Measurements from ENCODE around the genes MRPL11, CCDC87 and SYT12.

DNA sequence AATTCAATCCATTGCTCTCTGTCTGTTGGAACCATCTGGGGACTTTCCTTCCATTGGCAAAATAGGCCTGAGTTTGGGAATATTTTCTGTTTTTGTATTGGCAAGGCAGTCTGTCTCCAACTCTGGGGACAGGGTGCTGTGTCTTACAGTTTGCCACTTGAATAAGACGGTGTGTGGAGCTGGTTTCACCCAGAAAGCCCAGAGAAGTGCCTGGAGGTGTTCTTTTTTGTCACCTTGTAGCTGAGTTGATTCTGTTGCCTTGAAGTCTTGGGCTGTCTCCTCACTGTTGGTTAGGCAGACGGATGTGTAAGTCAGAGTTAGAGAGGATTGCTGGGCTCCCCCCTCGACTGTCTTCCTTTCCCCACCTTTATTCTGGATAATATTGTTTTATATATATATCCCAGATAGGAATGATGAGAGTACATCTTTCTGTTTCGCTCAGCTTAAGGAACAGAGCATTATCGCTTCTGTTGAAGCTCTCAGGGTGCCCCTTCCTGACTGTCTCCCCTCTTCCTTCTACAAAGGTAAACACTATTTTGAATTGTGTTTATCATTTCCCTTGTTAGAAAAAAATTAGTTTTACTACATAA is 1.5 kb downstream of the PACS1 start:
CAGE:
- cytosol, long polyA minus RNA, result no peak
- cytosol, long polyA plus RNA, result no peak
- long polyA plus RNA, result no peak
- nucleus, long polyA minus RNA, result no peak
- nucleus, long polyA plus RNA, result no peak

DNA sequence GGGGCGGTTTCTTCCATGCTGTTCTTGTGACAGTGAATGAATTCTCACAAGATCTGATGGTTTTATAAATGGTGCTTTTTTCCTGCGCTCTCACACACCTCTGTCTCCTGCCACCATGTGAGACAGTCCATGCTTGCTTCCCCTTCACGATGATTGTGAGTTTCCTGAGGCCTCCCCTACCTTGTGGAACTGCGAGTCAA is 62.0 kb downstream of the PACS1 start:
CAGE:
- cytosol, long polyA minus RNA, result no peak
- cytosol, long polyA plus RNA, result no peak
- long polyA plus RNA, result no peak
- nucleus, long polyA minus RNA, result no peak
- nucleus, long polyA plus RNA, result no peak

GRCh38 chr11:66346587-66347033 is 819 bp downstream of the B4GAT1 start:
CAGE:
- cytosol, long polyA minus RNA, result no peak
- cytosol, long polyA plus RNA, result no peak
- long polyA plus RNA, result no peak
- nucleus, long polyA minus RNA, result no peak
- nucleus, long polyA plus RNA, result no peak

GRCh38 chr11:66368736-66369961 is 2.4 kb downstream of the SLC29A2 start:
CAGE:
- cytosol, long polyA minus RNA, result no peak
- cytosol, long polyA plus RNA, result no peak
- long polyA plus RNA, result no peak
- nucleus, long polyA minus RNA, result no peak
- nucleus, long polyA plus RNA, result no peak

GRCh38 chr11:66408781-66409460 is 11.9 kb upstream of the NPAS4 start:
CAGE:
- cytosol, long polyA minus RNA, result no peak
- cytosol, long polyA plus RNA, result no peak
- long polyA plus RNA, result no peak
- nucleus, long polyA minus RNA, result no peak
- nucleus, long polyA plus RNA, result no peak

GRCh38 chr11:66437810-66438919 is at the start of gene MRPL11:
Gene MRPL11, minus strand, starts transcription at chr11:66438848.
CAGE:
- cytosol, long polyA minus RNA, result start-site peak on the minus strand at chr11:66438824-66438851, 20 reads
- cytosol, long polyA plus RNA, result start-site peak on the minus strand at chr11:66438822-66438851, 343 and 36 reads in 2 replicates
- long polyA plus RNA, result start-site peak on the minus strand at chr11:66438779-66438825, 71 and 62 reads in 2 replicates
- nucleus, long polyA minus RNA, result no peak
- nucleus, long polyA plus RNA, result start-site peak on the minus strand at chr11:66438813-66438850, 54 and 73 reads in 2 replicates

CAGE:
- cytosol, long polyA minus RNA, result no peak
- cytosol, long polyA plus RNA, result no peak
- long polyA plus RNA, result no peak
- nucleus, long polyA minus RNA, result no peak
- nucleus, long polyA plus RNA, result no peak
These were observed 12.5 kb upstream of the PELI3 start for GRCh38 chr11:66454065-66454786.

GRCh38 chr11:66465378-66465903 is 1.3 kb upstream of the PELI3 start:
CAGE:
- cytosol, long polyA minus RNA, result no peak
- cytosol, long polyA plus RNA, result no peak
- long polyA plus RNA, result no peak
- nucleus, long polyA minus RNA, result no peak
- nucleus, long polyA plus RNA, result no peak

GRCh38 chr11:66539209-66539686 is 6.6 kb downstream of the ZDHHC24 start:
CAGE:
- cytosol, long polyA minus RNA, result no peak
- cytosol, long polyA plus RNA, result no peak
- long polyA plus RNA, result no peak
- nucleus, long polyA minus RNA, result no peak
- nucleus, long polyA plus RNA, result no peak

CAGE:
- cytosol, long polyA minus RNA, result start-site peak on the plus strand at chr11:66593150-66593185, 21 reads
- cytosol, long polyA plus RNA, result start-site peak on the plus strand at chr11:66593177-66593205, 173 and 66 reads in 2 replicates
- long polyA plus RNA, result start-site peak on the plus strand at chr11:66593151-66593209, 469 and 351 reads in 2 replicates
- nucleus, long polyA minus RNA, result start-site peak on the plus strand at chr11:66593158-66593205, 86 reads
- nucleus, long polyA plus RNA, result start-site peak on the plus strand at chr11:66593176-66593205, 486 and 514 reads in 2 replicates
These were observed at the start of gene CCDC87 for GRCh38 chr11:66592295-66593431. Gene CCDC87, minus strand, starts transcription at chr11:66593063.

GRCh38 chr11:66607735-66608181 is 8.7 kb upstream of the RBM14 start:
CAGE:
- cytosol, long polyA minus RNA, result no peak
- cytosol, long polyA plus RNA, result no peak
- long polyA plus RNA, result no peak
- nucleus, long polyA minus RNA, result no peak
- nucleus, long polyA plus RNA, result no peak

DNA sequence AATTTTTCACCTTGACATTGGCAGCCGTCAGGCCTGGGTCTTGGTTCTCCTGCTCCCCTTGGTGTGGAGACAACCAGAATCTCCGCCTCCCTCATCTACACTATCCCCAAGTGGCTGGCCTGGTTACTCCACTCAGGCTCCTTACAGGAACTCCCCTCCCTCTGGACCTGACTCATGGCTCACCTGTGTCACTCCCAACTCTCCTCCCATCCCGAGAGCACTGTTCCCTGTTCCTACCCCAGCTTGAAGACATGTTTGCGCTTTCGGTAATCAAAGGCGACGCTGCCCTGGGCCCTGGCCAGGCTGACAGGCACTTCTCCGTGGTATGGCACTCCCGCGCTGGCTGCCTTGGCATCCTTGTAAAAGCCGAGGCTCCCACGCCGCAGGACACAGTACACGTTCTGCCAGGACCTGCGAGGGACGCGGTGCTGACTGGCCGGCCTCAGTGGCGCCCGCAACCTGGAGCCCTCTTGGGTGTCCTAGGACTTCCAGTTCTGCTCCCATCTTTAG is 9.1 kb upstream of the RBM4B start:
CAGE:
- cytosol, long polyA minus RNA, result no peak
- cytosol, long polyA plus RNA, result no peak
- long polyA plus RNA, result no peak
- nucleus, long polyA minus RNA, result no peak
- nucleus, long polyA plus RNA, result no peak

CAGE:
- cytosol, long polyA minus RNA, result no peak
- cytosol, long polyA plus RNA, result no peak
- long polyA plus RNA, result no peak
- nucleus, long polyA minus RNA, result no peak
- nucleus, long polyA plus RNA, result no peak
These were observed 4.8 kb downstream of the PC start for GRCh38 chr11:66953214-66953866.

CAGE:
- cytosol, long polyA minus RNA, result no peak
- cytosol, long polyA plus RNA, result no peak
- long polyA plus RNA, result no peak
- nucleus, long polyA minus RNA, result no peak
- nucleus, long polyA plus RNA, result no peak
These were observed at the start of gene SYT12 for GRCh38 chr11:67022918-67023886. Gene SYT12, plus strand, starts transcription at chr11:67023134.

DNA sequence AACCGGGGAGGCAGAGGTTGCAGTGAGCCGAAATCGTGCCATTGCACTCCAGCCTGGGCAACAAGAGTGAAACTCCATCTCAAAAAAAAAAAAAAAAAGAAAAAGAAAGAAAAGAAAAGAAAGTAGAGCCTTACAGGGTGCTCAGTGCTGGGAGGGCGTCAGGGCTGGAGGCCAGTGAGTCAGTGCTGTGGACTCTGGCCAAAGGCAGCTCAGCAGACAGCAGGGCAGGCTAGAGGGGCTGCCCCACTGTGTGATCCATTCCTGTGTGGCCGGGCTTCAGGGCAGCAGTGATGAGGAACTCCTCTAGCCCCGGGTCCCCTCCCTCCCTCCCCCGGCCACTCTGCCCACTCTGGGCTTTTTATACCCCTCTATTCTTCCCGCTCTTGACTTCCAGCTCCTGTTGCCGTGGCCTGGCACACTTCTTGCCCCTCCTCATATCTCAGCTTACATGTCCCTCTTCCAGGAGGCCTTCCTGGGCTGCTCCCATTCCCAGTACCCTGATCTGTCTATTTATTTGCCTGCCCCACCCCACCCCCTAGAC is 10.0 kb downstream of the SYT12 start:
CAGE:
- cytosol, long polyA minus RNA, result no peak
- cytosol, long polyA plus RNA, result no peak
- long polyA plus RNA, result no peak
- nucleus, long polyA minus RNA, result no peak
- nucleus, long polyA plus RNA, result no peak

CAGE:
- cytosol, long polyA minus RNA, result no peak
- cytosol, long polyA plus RNA, result no peak
- long polyA plus RNA, result no peak
- nucleus, long polyA minus RNA, result no peak
- nucleus, long polyA plus RNA, result no peak
These were observed 20.8 kb downstream of the KDM2A start for GRCh38 chr11:67139896-67140251.

CAGE:
- cytosol, long polyA minus RNA, result no peak
- cytosol, long polyA plus RNA, result no peak
- long polyA plus RNA, result no peak
- nucleus, long polyA minus RNA, result no peak
- nucleus, long polyA plus RNA, result no peak
These were observed 17.6 kb upstream of the GRK2 start for GRCh38 chr11:67248509-67249264.

DNA sequence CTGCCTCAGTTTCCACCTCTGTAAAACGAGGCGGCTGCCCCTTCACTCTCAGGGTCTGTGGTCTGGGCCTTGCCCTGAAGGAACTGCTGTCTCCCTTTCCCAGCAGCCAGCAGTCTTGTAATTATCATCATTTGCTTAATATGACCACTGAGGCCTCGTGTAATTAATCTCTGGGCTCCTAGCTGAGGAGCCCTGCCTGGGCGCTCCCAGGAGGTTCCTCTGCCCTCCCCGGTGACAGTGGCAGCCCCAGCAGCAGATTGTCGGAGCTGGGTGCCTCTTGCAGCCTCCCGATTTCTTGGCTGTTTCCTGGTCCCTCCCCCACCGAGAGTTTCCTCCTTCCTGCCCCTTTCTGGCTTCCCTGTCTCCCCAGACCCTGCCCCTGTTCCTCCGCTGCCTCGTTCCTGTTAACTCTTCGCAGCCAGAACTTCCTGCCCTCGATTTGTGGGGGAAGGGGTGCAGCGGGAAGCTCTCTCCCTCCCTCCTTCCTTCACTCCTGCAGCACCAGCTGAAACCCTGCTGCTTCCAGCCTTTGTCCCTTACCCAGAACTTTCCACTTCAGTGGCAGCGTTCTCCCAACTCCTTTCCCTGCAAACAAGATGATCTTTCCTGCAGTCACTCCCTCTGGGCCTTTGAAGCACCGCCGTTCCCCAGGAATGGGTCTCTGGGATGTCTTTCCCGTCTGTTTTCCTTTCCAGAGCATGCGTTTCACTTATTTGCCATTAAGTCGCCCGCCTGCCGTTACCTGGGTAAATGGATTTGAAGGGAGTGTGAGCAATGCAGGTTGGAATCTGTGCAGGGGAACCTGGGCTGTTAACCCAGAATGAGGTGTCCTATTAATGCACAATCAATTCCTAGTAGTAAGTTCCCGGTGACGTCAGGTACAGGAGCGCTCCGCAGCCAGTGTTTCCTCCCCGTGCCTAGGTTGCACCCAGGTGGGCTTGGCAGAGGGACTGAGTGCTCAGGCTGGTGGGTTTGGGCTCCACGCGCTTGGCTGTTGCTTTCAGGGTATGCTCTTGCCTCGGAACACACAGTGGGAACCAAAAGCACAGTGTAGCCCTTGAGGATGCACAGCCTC is 4.1 kb downstream of the GRK2 start:
CAGE:
- cytosol, long polyA minus RNA, result no peak
- cytosol, long polyA plus RNA, result no peak
- long polyA plus RNA, result no peak
- nucleus, long polyA minus RNA, result no peak
- nucleus, long polyA plus RNA, result no peak

CAGE:
- cytosol, long polyA minus RNA, result no peak
- cytosol, long polyA plus RNA, result no peak
- long polyA plus RNA, result no peak
- nucleus, long polyA minus RNA, result no peak
- nucleus, long polyA plus RNA, result no peak
These were observed 3.5 kb downstream of the SSH3 start for GRCh38 chr11:67306808-67307330.

CAGE:
- cytosol, long polyA minus RNA, result no peak
- cytosol, long polyA plus RNA, result no peak
- long polyA plus RNA, result no peak
- nucleus, long polyA minus RNA, result start-site peak on the plus strand at chr11:67317820-67317890, 15 reads
- nucleus, long polyA plus RNA, result no peak
These were observed 13.9 kb downstream of the SSH3 start for GRCh38 chr11:67316958-67317989.

All from keratinocyte (primary cell).